H7 (cell line): ENCODE data around the gene GINS2.

- RAMPAGE, long total RNA = no peak
These were observed 58.5 kb upstream of the GSE1 start for GRCh38 chr16:85554506-85555196.

DNA sequence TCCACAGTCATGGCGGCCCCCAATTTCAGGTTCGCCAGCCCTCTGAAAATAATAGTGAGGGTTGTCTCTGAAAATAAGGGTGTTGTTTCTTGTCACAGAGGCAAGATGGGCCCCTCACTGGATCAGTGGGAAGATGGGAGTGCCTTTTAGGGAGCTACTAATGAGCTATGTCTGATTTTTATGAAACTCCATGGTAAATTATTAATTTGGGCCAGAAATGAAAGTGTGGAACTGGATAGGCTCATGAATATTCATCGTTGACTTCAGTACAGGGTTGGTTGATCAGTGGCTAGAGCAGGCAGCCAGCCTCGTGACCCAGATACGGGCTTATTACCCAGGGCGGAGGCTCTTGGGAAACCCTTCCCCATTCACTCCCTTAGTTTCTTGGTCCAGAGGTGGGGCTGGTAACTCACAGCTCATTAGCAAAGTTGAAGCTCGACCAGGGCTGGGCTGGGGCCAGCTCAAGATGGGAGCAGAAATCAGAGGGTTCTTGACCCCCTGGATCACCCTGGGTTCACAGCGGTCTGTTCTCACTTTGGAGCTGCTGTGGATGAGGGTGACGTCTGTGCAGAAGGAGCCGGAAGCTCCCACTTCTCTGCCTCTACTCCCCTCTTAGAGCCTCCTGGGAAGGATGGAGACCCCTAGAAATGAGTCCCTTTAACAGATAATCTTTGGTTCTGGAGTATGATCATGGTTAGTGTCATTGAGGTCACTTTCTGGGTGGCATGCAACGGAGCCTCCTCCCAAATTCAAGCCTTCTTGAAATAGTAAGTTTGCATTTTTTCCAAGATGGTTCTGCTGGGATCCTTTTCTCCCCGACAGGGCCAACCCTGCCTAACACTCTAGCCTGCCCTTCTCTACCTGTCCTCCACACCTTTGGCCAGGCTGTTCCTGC lies 44.6 kb upstream of the GSE1 start:
- RAMPAGE, long total RNA = no peak

GRCh38 chr16:85573878-85574769 lies 39.0 kb upstream of the GSE1 start:
- RAMPAGE, long total RNA = no peak

GRCh38 chr16:85583155-85584201 lies 29.6 kb upstream of the GSE1 start:
- RAMPAGE, long total RNA = no peak

DNA sequence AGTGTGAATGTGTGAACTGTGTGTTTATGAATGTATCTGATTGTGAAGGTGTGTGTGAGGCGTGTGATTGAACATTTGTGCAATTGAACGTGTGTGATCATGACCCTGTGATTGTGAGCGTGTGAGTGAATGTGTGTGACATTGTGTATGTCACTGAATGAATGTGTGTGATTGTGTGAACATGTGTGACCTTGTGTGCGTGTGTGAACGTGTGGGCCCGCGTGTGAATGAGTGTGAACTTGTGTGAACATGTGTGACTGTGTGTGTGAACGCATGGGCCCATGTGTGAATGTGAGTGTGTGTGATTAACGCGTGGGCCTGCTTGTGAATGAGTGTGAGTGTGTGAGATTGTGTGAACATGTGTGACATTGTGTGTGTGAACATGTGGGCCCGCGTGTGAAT lies 23.1 kb upstream of the GSE1 start:
- RAMPAGE, long total RNA = no peak

DNA sequence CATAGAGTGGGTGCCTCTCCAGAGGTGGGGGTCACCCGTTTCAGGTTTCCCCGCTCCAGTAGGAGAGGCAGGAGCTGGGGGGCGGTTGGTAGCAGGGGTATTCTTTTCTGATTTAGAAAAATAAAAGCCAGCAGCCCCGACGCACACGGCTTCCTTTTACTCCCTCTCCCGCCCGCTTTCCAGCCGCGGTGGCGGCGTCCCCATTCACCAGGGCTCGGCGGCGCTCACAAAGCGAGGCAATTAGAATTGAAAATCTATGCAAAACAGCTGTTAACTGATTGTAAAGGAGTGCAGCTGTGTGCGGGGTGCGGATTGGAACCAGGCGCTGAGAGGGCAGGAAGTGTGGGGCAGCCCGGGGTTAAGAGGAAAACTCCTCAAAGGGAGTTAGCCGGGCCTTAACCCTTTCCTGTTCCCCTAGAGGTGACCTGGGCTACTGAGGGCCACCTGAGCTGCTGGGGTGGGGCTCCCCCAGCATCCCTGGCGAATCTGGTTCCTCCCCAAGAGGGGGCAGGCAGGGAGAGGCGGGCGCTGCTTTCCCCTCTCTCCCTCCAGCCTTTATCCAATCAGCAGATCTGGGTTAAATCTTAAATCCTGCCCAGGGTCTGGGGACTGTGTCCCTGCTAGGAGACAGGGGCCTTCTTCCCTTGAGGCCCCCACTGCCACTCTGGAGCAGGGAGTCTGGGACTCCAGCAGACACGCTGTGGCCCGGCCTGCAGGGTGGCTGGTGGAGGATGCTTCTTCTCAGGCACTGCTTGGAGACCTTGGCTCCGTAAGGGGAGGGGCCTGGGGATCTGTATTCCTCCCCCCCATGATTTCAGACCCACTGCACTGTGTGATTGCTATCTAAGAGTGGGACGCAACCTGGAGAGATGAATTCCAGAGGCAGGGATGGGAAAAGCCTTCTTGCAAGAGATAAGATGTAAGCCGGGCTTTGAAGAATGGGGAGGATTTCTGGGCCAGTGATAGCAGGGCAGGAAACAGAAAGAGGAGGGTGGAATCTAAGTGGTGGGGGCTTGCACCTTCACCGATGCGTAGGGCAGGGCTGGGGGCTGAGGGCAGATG lies 5.6 kb upstream of the GSE1 start:
- RAMPAGE, long total RNA = no peak

DNA sequence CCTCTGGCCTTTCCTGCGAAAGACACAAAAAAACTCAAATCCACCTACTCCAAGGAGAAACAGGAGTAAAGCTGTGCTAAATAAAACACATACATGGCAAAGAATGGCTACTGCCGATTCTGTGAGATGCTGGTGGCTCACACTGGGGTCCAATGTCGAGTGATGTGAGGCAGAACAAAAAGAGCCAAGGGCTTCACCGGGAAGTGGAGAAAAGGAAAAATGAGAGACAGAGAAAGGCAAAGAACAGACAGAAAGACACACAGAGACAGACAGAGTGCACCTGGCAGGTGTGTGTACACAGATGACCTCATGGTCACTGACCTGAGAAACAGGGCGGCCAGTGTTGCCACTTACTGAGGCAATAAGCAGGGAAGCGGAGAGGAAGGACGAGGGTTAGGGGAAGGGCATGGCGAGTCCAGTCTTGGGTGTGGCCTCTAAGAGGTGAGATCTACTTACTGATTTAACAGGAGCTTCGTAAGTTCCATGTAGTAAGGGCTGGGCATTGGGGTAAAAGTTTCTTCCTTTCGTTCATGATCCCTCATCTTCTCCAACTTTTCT lies 7.5 kb downstream of the GINS2 start:
- RAMPAGE, long total RNA = no peak

- RAMPAGE, long total RNA = start-site peak on the minus strand at chr16:85688935-85688988, 452 reads
These were observed at the start of gene GINS2 for GRCh38 chr16:85688578-85689388. GINS2 (minus strand) TSS chr16:85688954.

DNA sequence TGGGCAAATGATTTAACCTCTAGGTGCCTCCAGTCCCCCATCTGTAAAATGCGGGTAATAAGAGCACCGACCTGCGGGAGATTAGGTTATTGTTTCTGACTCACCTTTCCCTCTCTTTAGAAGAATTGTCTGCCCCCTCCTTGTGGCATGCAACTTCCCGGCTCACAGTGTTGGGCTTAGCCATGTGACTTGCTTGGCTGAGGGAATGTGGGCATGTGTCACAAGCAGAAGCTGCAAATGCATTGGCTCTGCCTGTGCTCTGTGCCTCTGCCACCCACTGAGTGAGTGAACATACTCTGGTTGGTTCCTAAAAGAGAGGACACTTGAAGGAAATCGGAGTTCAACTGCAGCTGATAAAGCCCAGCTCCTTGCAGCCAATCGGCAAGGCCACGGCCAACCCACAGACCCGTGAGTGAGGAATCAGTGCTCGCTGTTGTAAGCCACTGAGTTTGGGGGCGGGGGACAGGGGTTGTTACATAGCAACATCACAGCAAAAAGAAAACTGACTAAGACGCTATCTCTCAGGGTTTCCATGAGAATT lies 10.8 kb upstream of the GINS2 start:
- RAMPAGE, long total RNA = no peak

DNA sequence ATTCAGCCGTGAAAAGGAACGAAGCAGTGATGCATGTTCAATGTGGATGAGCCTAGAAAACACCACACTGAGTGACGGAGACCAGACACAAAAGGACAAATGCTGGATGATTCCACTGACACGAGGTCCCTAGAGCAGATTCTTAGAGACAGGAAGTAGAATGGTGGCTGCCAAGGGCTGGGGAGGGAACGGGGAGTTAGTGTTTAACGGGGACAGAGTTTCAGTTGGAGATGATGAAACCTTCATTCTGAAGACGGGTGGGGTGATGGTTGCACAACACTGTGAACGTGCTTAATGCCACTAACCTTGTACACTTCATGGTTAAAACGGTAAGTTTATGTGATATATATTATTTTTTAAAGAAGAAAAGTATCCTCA lies 17.7 kb downstream of the C16orf74 start:
- RAMPAGE, long total RNA = no peak

DNA sequence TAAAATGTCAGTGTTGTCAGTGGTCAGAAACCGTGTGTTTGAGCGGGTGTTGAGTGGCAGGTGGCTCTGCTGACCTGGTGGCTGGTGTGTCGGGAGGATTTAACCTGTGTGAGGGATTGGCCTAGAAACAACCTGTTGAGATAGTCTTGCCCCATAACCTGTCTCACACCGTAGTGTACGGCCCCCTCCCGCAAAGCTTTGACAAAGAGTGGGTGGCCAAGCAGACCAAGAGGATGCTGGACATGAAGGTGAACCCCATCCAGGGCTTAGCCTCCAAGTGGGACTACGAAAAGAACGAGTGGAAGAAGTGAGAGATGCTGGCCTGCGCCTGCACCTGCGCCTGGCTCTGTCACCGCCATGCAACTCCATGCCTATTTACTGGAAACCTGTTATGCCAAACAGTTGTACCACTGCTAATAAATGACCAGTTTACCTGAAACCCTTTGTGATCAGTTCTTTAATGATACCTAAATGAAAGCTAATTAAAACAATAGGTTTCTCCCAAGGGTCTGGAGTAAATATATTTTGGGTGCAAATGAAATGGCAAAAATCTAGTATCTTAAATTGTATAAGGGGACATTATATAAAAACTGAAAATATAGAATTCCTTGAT lies 7.2 kb downstream of the COX4I1 start:
- RAMPAGE, long total RNA = no peak

- RAMPAGE, long total RNA = no peak
These were observed 7.3 kb downstream of the IRF8 start for GRCh38 chr16:85906230-85906776.

GRCh38 chr16:85916229-85916946 lies 17.4 kb downstream of the IRF8 start:
- RAMPAGE, long total RNA = no peak

DNA sequence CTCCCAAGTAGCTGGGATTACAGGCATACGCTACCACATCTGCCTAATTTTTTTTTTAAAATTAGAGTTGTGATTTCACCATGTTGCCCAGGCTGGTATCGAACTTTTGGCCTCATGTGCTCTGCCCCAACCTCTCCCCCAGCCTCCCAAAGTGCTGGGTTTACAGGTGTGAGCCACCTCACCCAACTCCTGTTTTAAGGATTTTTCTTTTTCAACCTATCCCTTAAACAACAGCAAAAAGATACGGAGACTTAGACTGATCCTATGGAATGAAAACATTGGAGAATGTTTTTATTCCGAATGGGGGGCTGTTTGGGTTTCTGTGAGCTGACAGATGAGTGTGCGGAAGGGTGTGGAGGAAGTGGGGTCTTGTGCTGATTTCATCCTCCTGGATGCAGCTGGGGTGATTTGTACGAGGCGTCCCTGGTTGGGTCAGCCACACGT lies 23.9 kb downstream of the IRF8 start:
- RAMPAGE, long total RNA = no peak

DNA sequence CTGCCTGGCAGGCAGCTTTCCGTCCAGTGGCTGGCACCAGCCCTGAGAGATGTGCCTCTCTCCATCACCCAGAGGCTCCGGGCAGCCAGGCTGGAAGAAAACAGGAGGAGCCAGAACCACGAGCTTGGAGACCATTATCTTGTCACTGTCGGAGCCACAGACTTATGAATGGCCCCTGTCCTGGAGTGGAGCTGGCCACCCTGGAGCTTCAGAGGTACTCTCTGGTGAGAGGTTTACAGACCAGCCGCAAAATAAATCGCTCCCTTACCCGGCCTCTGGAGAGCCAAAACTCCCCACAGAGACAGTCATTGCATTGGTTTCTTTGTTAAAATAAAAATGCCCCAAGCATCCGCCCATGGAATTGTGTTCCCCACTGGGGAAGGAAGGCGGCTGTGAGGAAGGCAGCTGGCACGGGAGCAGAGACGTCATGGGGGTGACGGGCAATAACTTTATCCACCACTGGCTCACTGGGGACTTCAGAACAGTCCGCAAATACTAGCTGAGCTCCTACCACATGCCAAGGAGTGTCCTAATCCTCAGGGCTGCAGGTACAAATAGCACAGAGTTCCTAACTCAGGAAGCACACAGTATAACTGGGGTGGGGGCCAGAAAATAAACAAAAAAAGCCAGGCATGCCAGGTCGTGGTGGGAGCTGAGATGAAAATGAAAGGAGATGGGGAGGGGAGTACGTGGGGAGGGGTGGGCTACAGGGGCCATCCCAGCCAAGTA lies 266.2 kb upstream of the FOXF1 start:
- RAMPAGE, long total RNA = no peak

- RAMPAGE, long total RNA = no peak
These were observed 222.4 kb upstream of the FOXF1 start for GRCh38 chr16:86287802-86288419.

DNA sequence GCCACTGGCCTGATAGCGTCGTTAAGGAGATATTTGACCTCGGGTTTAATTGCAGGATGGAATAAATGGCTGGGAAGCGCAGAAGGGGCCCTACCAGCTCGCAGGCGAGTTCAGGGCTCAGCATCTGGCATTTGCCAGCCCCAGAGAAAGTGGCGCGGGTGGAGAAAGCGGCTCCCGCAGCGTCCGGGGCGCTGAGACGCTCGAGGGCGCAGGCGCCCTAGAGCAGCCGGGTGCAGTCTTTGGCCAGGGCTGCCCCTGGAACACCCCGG lies 15.9 kb upstream of the FOXF1 start:
- RAMPAGE, long total RNA = no peak

GRCh38 chr16:86502025-86502719 lies 8.2 kb upstream of the FOXF1 start:
- RAMPAGE, long total RNA = no peak

- RAMPAGE, long total RNA = no peak
These were observed 6.9 kb upstream of the FOXF1 start for GRCh38 chr16:86502996-86504242.

DNA sequence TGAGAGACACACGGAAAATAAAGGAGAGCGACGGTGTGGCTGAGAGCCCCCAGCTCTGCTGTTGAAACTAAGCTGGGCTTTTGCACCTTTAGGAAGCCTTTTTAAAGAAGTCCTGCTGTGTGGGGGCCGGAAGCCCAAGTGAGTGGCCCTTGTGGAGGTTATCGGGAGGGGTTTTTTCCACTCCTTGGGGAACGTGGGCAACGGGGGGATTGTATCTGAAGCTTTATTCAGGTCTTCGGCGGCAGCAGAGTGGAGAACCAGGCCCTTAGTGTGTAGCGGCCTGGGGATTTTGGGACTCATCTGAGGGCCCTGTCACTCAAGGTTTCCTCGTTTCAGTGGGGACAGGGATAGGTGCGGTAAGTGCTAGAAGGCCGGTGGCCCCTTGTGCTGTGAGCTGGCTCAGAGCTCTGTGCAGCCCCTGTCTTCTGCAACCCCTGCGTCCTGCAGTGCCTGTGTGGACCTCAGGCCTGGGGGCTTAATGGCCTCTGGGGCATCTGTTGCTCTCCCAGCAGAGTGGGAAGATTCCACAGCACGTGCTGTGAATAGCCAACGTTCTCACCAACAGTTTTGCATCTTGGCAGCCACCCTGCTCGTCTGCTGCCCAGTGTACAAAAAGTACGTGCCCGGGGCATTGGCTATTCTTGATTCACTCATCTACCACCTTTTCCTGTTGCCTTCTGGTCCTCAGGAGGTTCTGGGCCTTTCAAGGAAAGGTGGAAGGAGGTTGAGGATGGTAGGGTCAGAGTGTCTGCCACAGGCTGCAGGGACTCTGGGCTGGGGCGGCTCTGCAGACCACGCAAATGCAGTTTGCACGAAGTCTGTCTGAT lies 4.8 kb downstream of the FOXC2 start:
- RAMPAGE, long total RNA = no peak